Esophagus squamous epithelium (tissue), 4 donors: ENCODE measurements around a stretch of chr12.

- PRO-cap = no peak
- RAMPAGE, long total RNA, 4 experiments = no peak in any of the 4 experiments
Measured at GRCh38 chr12:54090354-54090677, 36.7 kb downstream of the HOXC4 start.

GRCh38 chr12:54128466-54129305 lies 60.1 kb downstream of the SMUG1 start:
- PRO-cap = no peak
- RAMPAGE, long total RNA, 4 experiments = no peak in any of the 4 experiments

- PRO-cap = no peak
- RAMPAGE, long total RNA, 4 experiments = no peak in any of the 4 experiments
Measured at GRCh38 chr12:54196305-54196799, 7.6 kb upstream of the SMUG1 start.

DNA sequence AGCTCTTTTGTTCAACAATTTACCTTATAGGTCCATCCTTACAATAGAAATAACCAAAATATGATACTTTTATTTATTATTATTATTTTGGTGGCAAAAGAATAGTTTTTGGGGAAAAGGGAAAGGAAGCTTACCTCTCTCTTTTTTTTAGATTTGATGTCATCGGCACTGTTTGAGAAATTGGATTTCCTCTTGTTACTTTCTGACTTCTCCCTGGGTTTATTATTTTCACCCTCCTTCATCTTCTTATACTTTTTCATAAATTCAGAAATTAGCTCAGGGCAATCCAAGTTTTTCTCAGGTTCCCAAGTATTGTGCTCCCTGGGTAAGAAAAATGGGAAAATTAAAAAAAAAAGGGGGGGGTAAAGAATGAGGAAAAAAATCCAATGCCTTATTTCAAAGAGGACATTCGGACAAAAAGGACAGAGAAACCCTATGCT lies 28.0 kb downstream of the CBX5 start:
- PRO-cap = no peak
- RAMPAGE, long total RNA, 4 experiments = no peak in any of the 4 experiments

GRCh38 chr12:54257369-54257925 lies 22.5 kb downstream of the CBX5 start:
- PRO-cap = no peak
- RAMPAGE, long total RNA, 4 experiments = no peak in any of the 4 experiments

DNA sequence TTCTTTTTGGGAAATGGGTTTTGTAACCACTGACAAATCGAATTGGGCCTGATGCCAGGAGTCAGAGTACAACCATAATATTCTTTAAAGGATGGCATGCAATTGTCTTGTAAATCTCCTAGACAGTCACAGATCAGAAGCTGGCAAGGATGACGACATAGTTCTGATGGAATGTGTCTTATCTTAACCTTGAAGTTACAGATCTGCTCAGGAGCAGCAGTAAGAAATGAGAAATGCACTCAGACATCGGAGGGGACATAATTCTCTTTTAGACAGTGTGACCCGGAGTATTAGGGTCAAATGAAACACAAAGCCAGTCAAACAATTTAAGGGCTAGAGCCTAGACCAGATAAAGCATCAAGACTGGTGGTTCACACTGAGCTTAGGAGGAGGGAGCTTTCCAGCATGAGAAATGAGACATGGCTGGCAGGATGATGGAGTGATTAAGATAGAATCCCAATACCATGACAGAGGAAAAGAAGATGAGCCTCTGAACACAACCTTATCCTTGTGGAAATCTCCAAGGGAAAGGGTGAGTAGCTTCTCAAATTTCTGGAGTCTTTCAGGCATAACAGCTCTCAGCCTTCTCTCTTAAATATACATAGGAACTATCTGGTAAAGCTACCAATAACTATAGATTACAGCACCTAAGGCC lies 17.4 kb downstream of the CBX5 start:
- PRO-cap = no peak
- RAMPAGE, long total RNA, 4 experiments = no peak in any of the 4 experiments

DNA sequence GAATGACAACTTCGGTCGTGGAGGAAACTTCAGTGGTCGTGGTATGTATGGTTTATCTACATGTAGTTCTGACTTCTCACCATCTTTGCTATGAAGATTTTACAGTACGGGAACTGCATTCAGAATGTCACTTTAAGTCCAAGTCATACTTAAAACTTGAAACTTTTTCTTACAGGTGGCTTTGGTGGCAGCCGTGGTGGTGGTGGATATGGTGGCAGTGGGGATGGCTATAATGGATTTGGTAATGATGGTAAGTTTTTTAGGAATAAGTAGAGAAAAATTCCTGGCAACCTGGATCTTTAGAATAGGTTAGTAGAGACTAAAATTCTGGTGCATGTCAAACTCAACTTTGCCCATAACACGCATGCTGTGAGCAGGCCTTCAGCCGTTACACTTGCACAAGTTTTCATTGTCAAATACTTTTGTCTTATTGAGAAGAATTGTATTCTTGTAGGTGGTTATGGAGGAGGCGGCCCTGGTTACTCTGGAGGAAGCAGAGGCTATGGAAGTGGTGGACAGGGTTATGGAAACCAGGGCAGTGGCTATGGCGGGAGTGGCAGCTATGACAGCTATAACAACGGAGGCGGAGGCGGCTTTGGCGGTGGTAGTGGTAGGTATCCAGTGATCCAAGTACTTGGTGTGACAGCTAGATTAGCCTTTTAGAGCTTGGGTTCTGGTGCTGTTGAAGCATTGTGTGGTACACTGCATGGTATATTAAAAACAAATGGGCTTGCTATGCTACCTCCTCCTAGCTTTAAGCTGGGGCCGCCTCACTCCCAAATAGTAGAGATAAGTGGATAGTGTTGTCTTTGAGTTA lies 2.3 kb downstream of the HNRNPA1 start:
- PRO-cap = no peak
- RAMPAGE, long total RNA, 4 experiments = no peak in any of the 4 experiments

- PRO-cap = no peak
- RAMPAGE, long total RNA, 4 experiments = no peak in any of the 4 experiments
Measured at GRCh38 chr12:54286694-54287293, 6.3 kb downstream of the HNRNPA1 start.

DNA sequence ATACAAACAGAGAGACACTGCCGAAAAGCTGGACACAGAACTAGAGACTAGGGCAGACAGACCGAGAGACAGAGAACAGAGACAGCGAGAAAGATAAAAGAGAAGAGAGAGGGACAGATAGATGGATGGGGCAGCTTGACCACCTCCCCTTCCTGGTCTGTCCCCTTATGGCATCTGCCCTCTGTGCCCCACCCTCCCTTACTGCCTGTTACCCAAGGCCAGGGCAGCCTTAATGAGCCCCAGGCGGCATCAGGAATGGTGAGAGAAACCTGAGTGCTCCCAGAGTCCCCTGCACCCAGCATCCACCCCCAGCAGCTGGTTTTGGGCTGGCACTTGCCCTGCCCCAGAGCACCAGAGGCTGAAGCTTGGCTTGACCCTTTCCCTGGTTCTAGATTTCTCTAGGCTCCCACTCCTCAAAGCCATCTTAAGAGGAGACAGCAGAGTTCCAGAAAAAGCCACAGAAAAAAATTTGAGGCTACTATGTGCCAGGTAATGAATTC lies 1.9 kb upstream of the ZNF385A start:
- PRO-cap = no peak
- RAMPAGE, long total RNA, 4 experiments = no peak in any of the 4 experiments

- PRO-cap = unidirectional peak, plus-strand start at chr12:54390371; bidirectional peak, plus-strand start at chr12:54390564, minus-strand start at chr12:54390508
- RAMPAGE, long total RNA, 4 experiments = no peak in any of the 4 experiments
Measured at GRCh38 chr12:54390033-54390703, 5.6 kb upstream of the ZNF385A start.

DNA sequence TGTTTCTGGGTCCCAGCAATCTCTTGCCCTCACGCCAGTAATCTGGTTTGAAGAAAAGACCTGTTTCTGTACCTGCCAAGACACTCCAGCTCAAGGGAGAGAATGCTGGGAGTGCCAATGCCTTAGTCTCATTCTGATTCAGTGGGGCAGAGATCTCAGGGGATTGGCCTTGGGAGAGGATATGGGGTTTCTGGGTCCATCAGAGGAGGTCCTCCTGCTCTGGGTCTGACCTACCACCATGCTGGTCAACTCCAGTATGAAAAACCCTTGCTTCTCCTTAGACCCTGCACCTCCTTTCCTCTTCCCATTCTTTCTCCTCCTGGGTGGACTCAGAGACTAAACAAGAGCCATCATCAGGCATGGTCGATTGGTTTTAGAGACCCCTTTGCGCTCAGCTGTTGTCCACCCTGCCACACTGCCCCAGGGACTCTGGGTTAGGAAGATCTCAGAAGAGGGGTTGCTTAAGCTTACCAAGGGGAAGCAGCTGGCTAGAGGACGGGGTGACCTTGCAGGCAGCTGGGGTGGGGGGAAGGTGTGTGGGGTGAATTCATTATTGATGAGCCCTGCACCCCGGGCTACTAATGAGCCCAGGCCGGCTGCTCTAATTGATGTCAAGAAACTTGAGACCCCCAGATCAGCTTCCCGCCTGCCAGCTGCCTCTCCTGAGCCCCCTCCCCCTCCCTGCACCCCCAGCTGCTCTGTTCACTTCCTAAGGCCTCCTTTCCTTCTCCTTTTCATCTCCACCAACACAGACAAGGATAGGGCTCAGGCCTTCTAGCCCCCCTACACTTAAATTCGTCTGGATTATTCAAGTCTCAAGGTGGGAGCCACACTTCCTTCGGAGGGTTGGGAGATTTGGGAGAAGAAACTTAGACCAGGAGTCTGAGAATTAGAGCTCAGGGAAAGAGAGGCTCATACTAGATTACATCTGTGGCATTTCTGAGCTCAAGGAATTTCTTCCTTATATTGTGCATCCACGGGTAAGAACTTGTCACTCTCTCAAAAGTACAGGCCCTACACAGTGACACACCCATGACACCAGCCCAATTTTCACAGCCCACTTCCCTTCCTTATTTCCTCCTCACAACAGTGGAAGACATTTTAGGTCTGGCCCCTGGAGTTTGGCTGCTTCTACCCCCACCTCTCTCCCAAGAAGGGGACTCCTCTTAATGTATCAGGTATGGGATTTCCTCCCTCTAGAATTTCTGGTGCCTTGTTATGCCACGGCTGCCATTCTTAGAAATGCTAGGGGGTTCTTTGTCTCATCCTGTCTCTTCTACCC lies 8.8 kb upstream of the ZNF385A start:
- PRO-cap = unidirectional peak, minus-strand start at position 939 of the sequence; unidirectional peak, minus-strand start at position 990 of the sequence
- RAMPAGE, long total RNA, 4 experiments = no peak in any of the 4 experiments

DNA sequence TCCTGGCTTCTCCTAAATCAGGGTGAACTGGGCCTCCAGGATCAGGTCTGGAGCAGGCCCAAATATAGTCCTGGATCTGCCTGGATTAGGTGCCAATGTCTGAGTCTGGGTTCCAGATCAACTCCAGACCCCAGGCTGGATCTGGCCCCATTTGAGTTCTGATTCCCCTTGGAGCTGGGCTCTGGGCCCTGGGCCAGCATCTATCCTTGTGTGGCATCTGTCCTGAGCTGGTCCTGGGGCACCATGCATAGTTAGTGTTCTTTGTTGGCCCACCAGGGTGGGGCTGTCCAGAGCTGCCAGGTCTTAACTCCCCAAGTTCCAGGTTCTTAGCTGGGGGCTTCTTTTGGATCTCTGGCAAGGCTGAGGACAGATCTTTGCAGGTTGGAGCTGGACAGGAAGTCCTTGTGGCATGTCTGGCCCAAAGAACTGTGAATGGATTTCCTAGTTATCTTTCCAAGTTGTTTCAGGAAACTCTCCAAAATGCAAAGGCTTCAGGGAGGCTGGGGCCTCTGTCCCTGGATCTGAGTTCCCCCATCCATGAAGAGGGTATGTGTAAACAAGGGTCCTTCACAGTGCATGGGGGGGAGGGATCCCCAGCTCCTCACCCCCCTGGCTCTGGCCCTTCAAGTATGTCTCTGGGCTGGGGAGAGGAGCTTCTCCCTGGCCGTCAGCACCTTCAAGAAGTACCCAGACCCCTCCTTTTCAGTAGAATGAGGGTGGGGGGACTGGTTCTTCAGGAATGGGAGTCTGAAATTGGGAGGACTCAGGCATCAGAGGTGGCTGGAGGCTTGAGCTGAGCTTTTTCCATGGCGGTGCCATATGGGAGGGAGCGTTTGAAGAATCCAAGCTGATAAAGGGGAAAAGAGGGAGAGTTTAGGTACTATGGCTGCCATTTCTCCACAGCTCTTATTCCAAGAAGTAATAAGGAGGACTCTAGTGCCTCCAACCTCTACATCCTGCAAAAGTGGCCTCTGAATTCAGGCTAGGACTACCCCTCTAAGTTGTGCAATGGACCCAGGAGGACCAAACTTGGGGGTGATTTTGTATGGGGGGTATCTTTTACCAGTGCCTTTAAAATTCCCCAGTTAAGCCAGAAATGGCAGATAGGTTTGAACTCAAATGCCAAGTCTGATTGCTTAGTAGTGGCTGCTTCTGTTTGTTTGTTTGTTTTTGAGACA lies 11.4 kb upstream of the ZNF385A start:
- PRO-cap = no peak
- RAMPAGE, long total RNA, 4 experiments = no peak in any of the 4 experiments

- PRO-cap = no peak
- RAMPAGE, long total RNA, 4 experiments = no peak in any of the 4 experiments
Measured at GRCh38 chr12:54402714-54404068, 15.9 kb downstream of the ITGA5 start.

GRCh38 chr12:54411332-54412349 lies 7.4 kb downstream of the ITGA5 start:
- PRO-cap = bidirectional peak, plus-strand start at chr12:54411666, minus-strand start at chr12:54411660
- RAMPAGE, long total RNA, 4 experiments = no peak in any of the 4 experiments

GRCh38 chr12:54414017-54414484 lies 5.0 kb downstream of the ITGA5 start:
- PRO-cap = no peak
- RAMPAGE, long total RNA, 4 experiments = no peak in any of the 4 experiments

- PRO-cap = bidirectional peak, plus-strand start at chr12:54419787, minus-strand start at chr12:54419266
- RAMPAGE, long total RNA, 4 experiments = no peak in any of the 4 experiments
Measured at GRCh38 chr12:54419396-54420018, 441 bp upstream of the ITGA5 start.

GRCh38 chr12:54427903-54428709 lies 9.0 kb upstream of the ITGA5 start:
- PRO-cap = bidirectional peak, plus-strand start at chr12:54428257, minus-strand start at chr12:54428193; bidirectional peak, plus-strand start at chr12:54428816, minus-strand start at chr12:54428513
- RAMPAGE, long total RNA, 4 experiments = no peak in any of the 4 experiments

DNA sequence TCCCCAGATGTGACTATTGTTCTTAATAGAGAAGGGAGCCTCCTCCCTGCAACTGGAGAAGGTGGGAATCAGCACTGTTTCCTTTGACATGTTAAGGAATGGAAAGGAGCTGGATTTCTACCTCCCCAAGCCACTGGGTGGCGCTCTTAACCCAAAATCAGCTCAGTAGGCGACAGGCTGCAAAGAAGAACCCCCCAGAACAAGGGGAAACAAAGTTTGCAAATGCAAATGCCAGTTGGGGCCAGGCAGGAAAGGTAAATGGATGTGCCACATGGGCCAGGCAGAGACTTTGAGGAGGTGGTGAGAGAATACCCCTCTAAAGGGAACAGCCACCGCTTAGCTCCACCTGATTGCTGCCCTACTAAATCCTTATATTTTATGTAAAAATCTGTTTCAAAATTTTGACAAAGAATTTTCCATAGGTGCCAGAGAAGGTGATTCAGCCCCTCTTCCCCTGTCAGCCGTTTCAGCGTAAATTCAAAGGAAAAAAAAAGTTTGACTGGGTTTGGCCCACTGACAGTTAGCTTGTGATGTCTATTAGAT lies 22.2 kb upstream of the PDE1B start:
- PRO-cap = no peak
- RAMPAGE, long total RNA, 4 experiments = no peak in any of the 4 experiments

GRCh38 chr12:54888218-54888775 lies 34.0 kb downstream of the MUCL1 start:
- PRO-cap = no peak
- RAMPAGE, long total RNA, 4 experiments = no peak in any of the 4 experiments

DNA sequence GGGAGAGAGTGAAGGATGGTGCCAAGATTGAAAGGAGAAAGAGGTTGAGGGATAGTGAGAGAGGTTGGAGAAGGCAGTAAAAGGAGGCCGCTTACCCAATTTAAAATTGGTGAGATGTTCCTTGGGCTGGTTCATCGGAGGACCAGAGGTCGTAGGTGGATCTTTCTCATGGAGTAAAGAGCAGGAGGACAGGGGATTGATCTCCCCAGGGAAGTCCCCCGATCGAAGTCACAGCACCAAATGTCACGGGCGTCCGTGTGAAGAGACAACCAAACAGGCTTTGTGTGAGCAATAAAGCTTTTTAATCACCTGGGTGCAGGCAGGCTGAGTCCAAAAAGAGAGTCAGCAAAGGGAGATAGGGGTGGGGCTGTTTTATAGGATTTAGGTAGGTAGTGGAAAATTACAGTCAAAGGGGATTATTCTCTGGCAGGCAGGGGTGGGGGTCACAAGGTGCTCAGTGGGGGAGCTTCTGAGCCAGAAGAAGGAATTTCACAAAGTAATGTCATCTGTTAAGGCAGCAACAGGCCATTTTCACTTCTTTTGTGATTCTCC lies 36.8 kb downstream of the TESPA1 start:
- PRO-cap = no peak
- RAMPAGE, long total RNA, 4 experiments = start-site peak on the minus strand in 4 of 4 experiments, centred at positions 249 to 289 of the sequence, 6 to 69 reads per replicate